Measurements from ENCODE around the genes CTBP1, FGFR3 and NAT8L.

GRCh38 chr4:1249009-1249561 lies at the start of gene CTBP1:
CTBP1 (minus strand) TSS chr4:1249130.
- RRBS = 1% methylated on average over 28 of the region's 99 CpGs

DNA sequence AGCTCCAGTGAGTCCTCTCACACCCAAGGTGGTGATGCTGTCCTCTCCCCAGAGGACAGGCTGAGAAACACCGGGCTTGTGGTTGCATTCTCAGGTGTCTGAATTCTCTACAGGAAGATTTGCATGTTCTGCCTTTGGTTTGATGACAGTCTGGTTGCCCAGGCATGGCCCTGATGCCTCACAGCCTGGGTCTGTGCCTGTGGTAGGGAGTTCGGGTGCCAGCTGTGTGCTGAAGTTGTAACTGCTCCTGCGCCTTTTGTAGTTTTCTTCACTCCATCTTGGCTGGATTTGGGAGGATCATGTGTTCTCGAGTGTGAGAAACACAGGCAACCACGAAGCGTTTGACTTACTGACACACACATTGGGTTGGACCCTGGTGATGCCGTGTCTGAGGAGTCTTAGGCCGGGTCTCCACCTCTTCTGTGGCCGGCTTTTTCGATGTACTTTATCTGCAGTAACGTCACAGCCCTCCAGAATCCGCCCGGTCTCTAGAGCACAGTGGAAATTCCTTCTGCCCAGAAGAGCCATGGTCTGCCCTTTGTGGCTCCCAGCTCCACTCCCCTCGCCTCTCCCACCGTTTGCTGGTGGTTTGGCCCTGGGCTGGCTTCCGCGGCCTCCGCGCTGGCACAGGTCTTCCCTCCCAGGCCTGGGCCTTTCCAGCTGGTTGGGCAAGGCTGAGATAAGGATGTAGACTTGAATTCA lies 4.1 kb downstream of the MAEA start:
- RRBS = 97% methylated on average over 3 of the region's 19 CpGs

- RRBS = no CpG with 5 or more reads among the region's 12 CpGs
These were observed 8.1 kb downstream of the MAEA start for GRCh38 chr4:1297743-1298182.

DNA sequence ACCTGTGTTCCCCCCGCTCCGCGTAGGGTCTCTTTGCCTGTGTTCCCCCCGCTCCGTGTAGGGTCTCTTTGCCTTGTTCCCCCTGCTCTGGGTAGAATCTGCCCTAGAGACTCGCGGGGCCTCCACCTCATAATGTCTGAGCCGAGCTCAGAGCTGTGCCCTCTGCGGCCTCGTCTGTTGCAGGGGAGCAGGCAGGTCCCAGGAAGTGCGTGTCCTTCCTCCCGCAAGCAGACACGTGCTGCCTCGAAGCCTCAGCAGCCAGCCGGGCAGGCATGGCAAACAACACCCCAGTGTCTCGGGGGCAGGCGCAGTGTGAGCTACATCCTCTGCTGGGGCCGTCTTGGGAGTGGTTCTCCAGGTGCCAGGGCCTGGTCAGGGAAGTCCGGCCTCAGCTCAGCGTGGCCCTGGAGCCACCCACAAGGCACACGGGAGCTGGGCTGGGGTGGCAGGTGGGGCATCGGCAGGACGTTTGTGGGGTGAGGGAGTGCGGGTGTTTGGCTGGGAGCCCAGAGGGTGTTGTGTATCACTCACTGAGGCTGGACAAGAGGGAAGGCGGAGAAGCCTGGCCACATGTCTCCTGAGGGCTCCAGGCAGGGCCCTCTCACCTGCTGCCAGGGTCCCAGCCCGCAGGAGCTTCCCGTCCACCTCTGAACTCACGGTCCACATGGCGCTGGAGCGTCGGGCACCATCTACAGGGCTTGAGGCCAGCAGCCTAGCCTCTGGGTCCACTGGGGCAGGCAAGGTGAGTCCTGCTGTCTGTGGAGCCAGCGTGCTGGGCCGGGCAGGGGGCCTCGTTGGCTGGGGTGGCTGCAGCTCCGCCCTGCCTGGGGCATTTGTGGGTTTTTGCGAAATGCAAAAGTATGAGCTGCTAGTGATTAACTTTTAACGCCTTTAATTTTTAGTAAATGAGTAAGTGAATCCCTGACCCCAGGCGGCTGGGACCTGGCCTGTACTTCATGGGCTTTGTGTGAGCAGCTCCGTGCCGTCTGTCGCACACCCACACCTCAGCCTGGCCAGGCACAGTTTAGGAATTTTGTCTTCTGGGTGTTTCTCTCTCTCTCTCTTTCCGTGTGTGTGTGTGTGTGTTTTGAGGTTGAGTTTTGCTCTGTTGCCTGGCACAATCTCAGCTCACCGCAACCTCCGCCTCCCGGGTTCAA lies 17.4 kb upstream of the UVSSA start:
- RRBS = no CpG with 5 or more reads among the region's 45 CpGs

- RRBS = no CpG with 5 or more reads among the region's 6 CpGs
These were observed 105.6 kb upstream of the NKX1-1 start for GRCh38 chr4:1511926-1512243.

- RRBS = 92% methylated on average over 5 of the region's 36 CpGs
These were observed 135.8 kb downstream of the FAM53A start for GRCh38 chr4:1548163-1548921.

DNA sequence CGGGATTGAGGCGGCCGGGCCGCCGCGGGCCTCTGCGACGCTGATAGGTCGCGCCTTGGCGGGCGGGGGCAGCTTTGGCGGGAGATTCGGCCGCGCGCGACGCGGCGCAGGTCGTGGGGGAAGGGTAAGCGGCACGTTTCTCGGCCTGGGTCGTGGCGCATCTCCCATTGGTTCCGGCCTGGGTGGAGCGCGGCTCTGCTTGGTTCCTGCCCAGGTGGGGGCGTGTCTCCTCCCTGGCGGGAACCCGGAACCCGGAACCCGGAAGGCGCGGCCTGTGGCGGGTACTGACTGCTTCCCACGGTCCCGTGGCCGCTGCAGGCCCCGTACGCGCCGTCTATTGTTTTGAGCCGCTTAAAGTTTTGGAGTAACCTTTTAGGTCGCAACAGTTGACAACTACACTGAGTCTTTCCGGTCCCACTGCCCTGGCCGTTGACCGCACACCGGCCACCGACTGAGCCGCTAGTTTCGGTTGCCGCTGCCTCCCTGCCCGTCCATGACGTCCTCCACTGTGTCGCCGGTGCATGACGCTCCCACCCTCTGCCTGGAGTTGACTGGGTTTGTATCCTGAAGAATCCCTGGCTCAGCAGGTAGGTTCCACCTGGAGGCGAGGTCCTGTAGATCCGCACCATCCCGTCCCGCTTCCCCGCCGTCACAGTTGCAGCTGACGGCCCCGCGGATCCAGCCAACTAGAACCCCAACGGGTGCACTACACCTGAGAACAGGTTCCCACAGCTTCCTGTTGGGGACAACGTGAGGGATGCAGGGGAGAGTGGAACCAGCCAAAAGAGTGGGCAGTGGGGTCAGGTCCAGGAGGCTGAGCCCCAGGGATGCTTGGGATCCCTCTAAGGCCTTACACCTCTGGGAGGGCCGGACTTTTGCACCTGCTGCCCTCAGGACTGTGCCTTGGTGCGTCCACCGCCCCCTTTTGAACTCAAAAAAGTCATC lies 732 bp upstream of the SLBP start:
- RRBS = 7% methylated on average over 18 of the region's 74 CpGs

- RRBS = 65% methylated on average over 6 of the region's 35 CpGs
These were observed 1.9 kb downstream of the TACC3 start for GRCh38 chr4:1722679-1724099.

DNA sequence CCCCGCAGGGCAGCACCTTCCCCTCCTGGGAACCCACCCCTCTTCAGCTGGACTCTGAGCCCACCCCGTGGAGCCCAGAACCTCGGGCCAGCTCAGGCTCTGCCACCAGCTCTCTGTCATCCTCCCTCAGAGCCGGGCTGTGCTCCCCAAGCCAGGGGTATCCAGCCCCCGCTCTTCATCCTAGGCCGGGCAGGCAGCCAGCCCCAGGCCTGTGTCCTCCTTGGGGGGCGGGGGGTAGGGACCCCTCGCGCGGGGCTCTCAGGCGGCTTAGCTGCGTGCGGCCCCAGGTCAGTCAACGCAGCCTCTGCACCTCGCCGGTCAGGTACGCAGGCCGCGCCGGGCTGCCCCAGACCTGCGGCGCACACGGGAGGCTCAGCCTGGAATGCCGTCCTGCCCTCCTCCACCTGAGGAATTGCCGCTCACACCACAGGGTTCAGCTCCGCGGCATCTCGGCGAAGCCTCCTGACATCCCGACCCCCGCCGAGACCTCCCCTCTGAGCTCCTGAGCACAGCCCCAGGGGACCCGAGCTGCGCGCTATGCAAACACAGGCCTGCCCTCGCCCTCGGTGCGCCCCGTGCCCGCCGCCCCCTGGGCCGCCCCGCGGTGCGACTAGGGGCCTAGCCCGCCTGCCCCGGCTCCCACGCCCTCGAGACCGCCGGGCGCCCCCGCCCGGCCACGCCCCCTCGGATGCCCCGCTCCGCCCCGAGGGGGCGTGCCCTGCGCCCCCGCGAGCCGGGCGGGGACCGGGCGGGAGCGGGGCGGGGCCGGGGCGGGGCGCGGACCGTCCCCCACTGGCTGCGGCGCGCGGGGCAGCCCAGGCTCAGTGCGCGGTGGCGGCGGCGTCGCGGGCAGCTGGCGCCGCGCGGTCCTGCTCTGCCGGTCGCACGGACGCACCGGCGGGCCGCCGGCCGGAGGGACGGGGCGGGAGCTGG lies at the start of gene FGFR3:
Gene FGFR3 (plus strand): TSS at position 824 of the 933 bp plus-strand sequence.
- RRBS = 9% methylated on average over 29 of the region's 100 CpGs

DNA sequence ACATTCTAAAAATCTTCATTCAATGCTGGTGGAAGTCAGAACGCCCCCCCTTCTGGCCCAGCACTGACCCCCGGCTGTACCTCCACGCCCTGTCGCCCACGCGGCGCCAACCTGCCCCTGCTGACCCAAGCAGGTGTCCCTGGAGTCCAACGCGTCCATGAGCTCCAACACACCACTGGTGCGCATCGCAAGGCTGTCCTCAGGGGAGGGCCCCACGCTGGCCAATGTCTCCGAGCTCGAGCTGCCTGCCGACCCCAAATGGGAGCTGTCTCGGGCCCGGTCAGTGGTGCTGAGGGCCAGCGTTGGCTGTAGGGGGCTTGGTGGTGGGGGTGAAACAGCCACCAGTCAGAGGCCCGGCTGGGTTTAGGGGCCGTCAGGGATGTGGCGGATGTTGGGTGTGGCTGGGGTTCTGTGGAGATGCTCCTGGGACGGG lies 11.6 kb downstream of the FGFR3 start:
- RRBS = 94% methylated on average over 3 of the region's 22 CpGs

DNA sequence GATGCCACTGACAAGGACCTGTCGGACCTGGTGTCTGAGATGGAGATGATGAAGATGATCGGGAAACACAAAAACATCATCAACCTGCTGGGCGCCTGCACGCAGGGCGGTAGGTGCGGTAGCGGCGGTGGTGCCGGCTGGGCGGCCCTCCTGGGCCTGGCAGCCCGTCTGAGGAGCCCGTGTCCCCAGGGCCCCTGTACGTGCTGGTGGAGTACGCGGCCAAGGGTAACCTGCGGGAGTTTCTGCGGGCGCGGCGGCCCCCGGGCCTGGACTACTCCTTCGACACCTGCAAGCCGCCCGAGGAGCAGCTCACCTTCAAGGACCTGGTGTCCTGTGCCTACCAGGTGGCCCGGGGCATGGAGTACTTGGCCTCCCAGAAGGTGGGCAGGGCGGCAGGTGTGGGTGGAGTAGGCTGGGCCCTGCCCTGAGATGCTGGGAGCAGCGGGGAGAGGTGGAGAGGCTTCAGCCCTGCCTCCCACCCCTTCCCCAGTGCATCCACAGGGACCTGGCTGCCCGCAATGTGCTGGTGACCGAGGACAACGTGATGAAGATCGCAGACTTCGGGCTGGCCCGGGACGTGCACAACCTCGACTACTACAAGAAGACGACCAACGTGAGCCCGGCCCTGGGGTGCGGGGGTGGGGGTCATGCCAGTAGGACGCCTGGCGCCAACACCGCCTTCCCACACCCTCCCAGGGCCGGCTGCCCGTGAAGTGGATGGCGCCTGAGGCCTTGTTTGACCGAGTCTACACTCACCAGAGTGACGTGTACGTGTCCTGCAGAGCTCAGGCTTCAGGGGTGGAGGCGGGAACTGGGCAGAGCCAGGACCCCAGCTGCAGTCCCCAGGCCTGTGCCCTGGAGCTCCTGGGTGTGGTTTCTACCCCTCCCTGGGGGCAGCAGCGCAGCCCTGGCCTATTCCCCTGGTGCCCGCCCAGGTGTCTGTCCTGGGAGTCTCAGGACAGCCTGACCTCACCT lies 12.8 kb downstream of the FGFR3 start:
- RRBS = 95% methylated on average over 4 of the region's 51 CpGs

DNA sequence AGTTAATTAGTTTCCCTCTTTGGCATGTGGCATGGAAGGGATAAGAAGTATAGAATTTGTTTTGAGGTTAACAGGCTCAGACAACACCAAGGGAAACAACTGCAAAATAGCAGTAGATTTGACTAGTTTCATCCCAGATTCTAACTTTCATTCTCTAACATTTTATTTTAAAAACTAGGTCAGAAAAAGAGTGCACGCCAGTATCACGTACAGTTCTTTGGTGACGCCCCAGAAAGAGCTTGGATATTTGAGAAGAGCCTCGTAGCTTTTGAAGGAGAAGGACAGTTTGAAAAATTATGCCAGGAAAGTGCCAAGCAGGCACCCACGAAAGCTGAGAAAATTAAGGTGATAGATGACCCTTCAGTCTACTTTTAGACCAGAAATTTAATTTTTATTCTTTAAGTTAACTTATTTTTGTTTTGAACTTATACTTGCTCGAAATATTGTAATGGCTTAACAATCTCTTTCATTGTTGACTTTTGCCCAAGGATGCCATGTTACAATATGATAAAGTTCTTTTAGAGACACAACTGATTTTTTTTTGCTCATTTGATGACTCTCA lies 45.6 kb downstream of the NSD2 start:
- RRBS = no CpG with 5 or more reads among the region's 6 CpGs

- RRBS = no CpG with 5 or more reads among the region's 5 CpGs
These were observed 59.3 kb downstream of the NSD2 start for GRCh38 chr4:1930573-1930899.

GRCh38 chr4:1964534-1965474 lies 44.0 kb downstream of the NELFA start:
- RRBS = no CpG with 5 or more reads among the region's 5 CpGs

GRCh38 chr4:1975153-1975618 lies 33.6 kb downstream of the NELFA start:
- RRBS = no CpG with 5 or more reads among the region's 11 CpGs

- RRBS = no CpG with 5 or more reads among the region's 27 CpGs
These were observed 16.4 kb downstream of the NELFA start for GRCh38 chr4:1992324-1992876.

- RRBS = 4% methylated on average over 13 of the region's 45 CpGs
These were observed 822 bp downstream of the NELFA start for GRCh38 chr4:2007857-2008446.

DNA sequence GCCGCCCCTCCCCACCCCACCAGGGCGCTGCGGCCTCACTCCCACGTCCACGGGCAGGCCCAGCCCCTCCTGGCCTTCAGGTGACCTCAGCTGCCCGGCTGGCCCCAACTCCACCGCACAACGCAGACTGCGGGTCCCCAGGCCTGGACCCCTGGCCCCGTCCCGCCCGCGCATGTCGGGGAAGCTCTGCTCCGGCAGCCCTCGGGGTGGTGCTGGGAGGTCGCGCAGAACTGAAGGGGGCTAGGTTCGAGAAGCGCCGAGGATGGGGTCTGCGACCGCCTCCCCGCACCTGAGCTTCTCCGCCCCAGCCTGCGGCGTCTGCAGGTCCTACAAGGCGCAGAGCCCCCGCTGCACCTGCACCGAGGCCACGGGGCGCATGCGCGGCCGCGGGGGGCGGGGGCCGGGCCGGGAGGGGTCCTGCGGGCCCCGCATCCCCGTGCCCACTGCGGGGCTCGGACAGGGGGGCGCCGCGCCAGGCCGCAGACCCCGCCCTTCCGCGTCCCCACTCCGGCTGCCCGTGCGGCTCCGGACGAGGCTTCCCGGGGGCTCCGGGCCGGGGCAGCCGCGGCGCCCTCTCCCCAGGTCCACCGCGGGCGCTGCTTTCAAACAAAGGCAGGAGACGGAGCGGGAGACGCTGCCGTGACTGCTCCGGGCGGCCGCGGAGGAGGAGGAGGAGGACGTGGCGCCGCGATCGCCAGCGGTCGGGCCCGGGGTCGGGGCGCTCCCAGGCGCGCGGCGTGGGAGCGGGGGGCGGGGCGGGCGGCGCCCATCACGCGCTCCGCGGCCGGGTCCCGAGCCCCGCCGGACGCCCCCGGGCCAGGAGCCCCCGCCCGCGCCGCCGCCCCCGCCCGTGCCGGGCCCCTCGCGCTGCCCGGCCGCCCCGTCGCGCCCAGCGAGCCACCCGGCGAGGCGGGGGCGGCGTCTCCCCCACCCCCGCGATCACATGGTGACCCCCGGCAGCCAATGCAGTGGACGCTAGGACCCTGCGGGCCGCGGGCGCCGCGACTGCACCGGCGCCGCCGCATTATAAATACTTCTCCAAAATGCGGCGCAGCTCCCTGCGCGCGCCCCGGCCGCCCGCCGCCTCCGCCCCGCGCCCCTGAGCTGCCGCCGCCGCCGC lies at the start of gene NAT8L:
Gene NAT8L (plus strand): TSS at position 1,057 of the 1,120 bp plus-strand sequence.
- RRBS = 6% methylated on average over 94 of the region's 153 CpGs

DNA sequence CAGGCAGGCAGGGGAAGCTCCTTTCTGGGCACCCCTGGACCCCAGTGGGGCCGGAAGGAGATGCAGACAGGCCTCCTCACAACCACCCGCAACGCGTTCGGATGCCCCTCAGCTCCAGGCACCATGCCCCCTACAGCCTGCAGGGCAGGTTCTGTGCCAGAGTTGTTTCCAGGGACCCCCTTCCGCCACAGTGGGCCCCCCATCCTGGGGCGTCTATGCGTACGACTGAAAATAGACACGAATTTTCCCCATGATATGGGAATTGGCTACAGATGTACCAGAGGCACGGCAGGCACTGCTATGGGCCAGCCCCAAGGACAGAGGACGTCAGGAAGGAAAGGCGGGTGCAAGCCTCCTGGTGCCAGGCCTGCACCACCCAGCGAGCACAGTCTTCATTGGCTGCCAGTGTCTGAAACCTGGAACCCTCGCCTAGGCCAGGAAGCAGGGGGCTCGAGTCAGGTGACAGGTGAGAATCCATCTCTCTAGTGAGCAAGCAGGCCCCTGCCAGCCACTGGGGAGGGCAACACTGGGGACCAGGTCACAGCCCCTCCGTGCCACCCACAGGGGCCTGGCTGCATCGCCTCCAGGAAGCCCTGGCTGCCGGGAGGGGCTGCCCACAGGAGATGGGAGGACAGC lies 6.7 kb upstream of the HAUS3 start:
- RRBS = no CpG with 5 or more reads among the region's 19 CpGs

DNA sequence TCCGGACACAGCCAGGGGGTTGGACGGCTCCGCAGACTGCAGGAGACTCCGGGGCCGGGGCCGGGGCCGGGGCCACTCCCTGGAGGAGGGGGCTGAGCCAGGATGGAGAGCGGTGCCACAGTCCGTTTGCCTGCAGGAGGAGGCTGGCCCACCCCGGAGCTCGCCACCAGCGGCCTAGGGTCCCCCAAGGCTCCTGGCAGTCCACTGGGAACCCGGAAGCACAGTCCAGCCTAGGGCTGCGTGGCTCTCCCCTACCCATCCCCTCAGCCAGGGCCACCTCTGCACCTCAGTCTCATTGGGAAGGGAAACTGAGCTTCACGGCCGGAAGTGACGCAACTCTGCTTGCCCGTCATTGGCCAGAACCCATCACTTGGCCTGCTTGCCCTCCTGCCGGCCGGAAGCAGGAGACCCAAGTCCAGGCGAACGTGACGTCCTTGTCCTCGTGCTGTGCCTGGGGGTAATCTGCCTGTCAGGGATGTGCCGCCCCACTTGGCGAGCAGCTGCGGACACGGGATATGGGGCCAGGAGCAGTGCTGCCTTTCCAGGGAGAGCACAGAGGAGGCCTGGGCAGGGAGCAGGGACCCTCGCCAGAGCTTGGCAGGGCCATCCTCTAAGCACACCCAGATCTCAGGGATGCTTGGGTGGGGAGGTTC lies 31.3 kb downstream of the ZFYVE28 start:
- RRBS = 85% methylated on average over 11 of the region's 29 CpGs

All from HTR-8/SVneo (cell line).